Endometrial microvascular endothelial cells (primary cell): ENCODE measurements around a stretch of chr1.

DNA sequence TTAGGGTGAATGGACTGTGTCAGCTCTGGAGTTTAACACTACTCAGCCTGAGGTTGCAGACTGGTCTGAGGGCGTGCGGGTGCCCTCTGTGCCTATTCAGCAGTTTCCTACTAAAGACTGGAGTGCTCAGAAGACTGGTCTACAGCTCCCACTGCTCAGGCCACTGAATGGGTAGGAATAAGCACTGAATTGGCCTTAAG, 14.6 kb downstream of the CEP350 start:
- RAMPAGE, long total RNA: no peak

GRCh38 chr1:179975067-179975479, 20.5 kb downstream of the CEP350 start:
- RAMPAGE, long total RNA: no peak

DNA sequence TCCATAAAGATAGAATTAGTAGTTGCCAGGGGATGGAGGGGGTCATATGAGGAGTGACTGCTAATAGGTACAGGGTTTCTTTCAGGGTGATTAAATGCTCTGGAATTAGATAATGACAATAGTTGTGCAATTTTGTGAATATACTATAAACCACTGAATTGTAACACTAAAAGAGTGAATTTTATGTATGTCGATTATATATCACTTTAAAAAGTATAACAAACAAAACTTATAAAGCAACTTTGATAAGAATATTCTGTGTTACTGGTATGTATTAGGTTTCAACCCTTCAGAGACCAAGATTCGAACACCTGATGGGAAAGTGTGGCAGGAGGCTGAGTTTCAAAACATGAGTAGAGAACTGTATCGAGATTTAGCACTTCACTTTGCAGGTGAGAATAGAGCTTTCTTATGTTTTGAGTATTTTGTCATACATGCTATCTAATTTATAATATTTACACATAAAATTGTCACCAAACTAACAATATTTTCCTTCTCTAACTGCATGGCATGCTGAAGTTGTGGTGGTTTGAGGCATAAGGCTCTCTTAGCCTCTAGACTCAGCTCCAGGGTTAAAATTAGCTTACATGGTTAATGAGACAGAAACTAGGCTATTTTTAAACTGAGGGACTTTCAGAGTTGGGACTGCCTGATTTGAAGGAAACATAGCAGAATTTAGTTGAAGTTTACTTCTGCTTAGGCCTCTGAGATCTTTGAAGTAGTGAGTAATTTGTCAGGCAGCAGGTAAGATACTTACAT, 48.5 kb downstream of the CEP350 start:
- RAMPAGE, long total RNA: no peak

- RAMPAGE, long total RNA: no peak
Measured at GRCh38 chr1:180074657-180075292, 79.9 kb upstream of the QSOX1 start.

GRCh38 chr1:180156885-180157328, 2.2 kb downstream of the QSOX1 start:
- RAMPAGE, long total RNA: no peak

DNA sequence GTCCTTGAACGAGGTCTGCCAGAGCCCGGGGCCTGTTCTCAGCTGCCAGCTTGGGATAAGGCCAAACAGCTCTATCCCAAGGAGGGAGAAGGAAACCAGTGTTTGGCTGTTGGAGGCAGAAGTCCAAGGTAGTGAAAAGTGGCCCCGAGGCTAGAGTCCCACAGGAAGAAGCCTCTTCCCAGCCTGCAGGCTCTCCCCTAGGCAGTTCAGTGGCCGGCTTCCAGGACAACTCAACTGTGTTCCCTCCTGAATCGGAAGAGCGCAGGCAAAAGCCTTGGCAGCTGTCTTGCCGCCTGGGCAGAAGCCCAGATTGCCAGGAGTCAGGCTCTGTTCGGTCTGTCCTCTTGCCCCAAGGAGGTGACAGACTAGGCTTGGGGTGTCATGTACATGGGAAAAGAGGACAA, 19.3 kb downstream of the QSOX1 start:
- RAMPAGE, long total RNA: no peak

DNA sequence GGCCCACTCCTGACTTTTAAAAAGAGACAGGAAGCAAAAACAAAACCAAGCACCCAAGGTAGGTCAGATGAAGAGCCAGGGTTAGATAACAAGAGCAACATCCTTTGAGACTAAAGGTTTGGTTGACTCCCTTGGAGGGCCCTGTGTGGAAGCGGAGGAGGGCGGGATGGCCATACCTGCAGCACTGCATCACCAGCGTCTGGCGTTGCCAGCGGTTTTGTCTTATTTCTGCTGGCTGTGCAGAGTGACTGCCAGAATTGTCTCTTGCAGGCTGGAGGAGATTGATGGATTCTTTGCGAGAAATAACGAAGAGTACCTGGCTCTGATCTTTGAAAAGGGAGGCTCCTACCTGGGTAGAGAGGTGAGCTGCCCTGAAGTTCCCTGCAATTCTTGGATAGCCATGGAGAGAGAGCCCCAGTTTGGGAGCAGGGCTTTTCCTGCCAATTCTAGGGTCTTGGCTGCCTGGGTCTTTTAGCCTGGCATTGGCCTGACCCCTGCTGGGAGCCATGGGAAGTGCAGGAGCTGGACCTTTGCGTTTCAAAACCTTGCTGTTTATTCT, 23.9 kb downstream of the QSOX1 start:
- RAMPAGE, long total RNA: no peak

- RAMPAGE, long total RNA: no peak
Measured at GRCh38 chr1:180192531-180192946, 37.5 kb upstream of the LHX4 start.

- RAMPAGE, long total RNA: no peak
Measured at GRCh38 chr1:180194036-180194431, 36.0 kb upstream of the LHX4 start.

DNA sequence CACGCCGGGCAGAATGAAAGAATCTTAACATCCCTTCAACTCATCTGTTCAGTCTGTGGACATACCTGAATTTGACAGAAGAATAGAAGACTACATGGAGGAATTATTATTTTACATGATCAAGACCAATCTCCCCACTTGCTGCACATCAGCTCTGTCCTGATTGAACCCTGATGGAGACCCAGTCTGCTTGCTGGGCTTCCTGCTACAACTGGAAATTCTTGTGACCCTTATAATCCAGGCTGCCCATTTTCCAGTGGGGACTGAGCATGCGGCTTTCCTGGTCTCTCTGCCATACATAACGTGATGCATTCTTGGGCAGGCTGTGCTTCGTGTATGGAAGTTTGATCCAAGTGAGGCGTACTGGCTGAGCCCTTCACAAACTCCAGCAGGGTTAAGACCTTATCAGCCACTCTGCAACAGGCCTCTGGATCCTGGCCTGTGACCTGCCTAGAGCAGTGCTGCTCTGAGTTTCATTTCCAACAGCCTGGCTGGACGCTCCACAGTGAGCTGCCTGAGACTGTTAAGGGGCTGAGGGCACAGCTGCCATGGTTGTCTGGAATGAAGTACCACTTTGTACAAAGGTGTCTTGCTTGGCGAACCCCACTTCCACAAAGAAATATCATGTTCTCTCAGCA, 28.7 kb upstream of the XPR1 start:
- RAMPAGE, long total RNA: no peak

GRCh38 chr1:180940629-180941164, 28.0 kb downstream of the KIAA1614 start:
- RAMPAGE, long total RNA: no peak

- RAMPAGE, long total RNA: no peak
Measured at GRCh38 chr1:180948115-180948741, 35.5 kb downstream of the KIAA1614 start.

- RAMPAGE, long total RNA: no peak
Measured at GRCh38 chr1:181089003-181089403, 503 bp downstream of the IER5 start.

DNA sequence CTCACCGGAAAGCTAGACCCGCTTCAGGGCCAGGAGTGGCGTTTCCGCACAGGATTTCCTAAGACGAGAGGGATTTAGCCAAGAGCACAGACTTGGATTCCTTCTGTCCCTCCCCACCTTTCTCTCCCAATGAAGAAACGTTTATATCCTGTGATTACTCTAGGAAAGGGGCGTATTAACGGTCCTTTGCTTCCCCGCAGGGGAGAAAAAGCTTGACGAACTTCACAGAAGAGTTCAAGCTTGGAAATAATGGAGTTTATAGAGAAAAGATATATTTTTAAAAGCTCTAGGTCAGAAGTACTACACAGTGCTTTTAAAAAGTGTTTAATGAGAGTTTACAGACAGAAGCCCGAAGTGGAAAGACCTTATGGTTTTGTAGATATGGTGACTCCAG, 1.8 kb downstream of the IER5 start:
- RAMPAGE, long total RNA: no peak

DNA sequence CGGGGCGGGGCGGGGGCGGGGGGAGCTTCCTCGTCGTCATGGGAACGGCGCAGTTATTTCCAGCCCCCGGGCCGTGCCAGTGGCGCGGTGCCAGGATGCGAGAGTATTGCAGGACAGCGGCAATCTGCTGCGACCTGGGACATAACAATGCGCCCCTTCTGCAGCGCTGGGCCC, 16.9 kb downstream of the IER5 start:
- RAMPAGE, long total RNA: no peak

GRCh38 chr1:181105678-181105889, 17.1 kb downstream of the IER5 start:
- RAMPAGE, long total RNA: no peak

DNA sequence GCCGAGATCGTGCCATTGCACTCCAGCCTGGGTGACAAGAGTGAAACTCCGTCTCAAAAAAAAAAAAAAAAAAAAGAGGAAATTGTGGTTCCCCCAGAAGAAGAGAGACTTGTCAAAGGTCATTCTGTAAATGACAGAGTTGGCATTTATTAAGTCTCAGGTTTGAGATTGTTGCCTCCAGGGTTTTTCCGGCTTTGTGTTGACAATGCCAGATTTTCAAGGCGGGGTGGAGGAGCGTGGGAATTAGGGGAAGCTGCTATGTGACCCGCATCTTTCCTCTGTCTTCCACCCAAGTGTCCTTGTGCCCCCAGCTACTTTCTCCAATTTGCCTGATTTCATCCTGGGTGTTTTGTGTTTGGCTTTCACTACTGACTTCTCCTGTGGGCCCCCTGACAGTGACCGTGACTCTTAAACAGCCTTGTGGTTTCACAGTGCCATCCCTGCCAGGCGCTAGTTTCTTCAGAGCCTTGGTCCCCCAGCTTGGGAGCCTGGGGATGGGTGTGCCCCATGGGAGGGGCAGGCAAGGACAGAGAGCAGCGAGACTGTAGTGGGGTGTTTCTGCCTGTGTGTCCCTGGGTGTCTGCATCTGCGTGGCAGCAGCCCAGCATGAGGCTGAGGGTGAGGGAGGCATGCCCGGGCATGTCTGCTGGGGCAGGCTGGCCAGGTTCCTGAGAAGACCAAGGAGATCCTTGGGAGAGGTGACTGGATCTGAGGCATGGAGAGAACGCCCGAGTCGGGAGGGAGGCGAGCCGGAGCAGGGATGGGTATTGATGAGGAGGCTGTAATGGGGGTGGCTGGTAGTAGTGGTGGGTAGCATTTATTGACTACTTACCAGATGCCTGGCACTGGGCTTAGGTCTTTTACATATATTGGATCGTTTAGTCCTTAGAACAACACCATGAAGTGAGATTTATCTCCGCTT, 46.3 kb downstream of the IER5 start:
- RAMPAGE, long total RNA: no peak

- RAMPAGE, long total RNA: no peak
Measured at GRCh38 chr1:182129514-182129891, 68.0 kb upstream of the ZNF648 start.

- RAMPAGE, long total RNA: no peak
Measured at GRCh38 chr1:182236116-182236811, 155.3 kb downstream of the GLUL start.

DNA sequence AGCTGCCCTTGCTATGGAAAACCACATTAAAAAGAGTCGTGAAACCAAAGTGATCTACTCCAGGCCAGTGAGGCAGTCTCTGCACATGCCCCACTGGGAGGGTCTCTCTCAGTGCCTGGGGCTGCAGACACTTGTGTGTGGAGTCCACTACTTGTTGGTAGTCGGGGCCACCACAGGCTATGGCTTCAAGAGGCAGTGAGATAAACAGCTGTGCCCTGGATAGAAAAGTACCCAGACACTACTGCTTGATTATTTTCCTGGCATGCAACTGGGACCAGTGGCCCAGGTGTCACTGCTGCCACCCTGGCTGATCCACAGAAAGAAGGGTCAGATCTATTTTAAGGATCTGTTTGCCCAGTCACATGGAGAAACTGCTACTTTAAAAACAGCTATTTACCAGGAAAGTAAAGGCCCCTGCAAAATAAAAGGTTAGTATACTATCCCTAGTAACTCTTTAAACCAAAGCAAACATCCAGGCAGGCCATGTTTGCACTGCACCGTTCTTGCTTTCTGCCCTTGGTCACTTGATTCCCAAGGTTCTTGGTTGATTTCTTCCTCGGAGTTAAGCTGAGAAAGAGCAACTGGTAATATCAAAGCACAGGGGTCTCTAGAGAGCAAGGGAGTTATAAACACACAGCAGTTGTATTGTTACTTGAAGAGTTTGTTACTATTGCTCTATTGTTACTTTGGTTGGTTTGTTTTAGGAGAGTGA, 99.9 kb downstream of the GLUL start:
- RAMPAGE, long total RNA: no peak